Fibroblast of villous mesenchyme (primary cell): ENCODE results near the genes SLC25A15 and KBTBD6.

DNA sequence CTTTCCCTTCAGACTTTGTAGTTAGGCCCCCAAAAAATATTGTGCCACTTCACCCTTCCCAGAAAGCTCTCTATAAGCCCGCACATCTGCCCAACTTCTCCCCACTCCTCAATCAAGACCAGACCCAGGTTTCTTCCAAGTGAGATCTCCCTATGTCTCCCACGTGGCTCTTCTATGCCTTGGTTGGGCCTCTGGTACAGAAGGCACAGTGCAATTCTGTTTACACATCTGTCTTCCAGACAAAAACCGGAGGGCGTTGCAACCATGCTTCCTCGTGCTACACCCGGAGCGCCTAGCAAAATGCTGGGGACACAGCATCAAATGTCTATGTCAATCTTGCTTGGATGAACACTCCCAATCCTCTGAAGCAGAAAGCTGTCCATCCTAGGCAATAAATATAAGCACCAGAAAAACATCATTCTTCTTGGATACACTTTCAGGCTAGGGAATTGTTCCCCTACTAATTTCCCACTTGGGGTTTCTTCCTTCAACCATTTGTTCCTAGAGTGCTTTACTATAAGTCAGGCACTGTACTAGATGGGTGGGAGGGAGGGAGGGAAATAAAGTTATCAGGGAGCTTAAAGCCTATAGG is 59.4 kb downstream of the FOXO1 start:
- CAGE, long polyA plus RNA = no peak

GRCh38 chr13:40610361-40610906 is 56.0 kb downstream of the FOXO1 start:
- CAGE, long polyA plus RNA = no peak

DNA sequence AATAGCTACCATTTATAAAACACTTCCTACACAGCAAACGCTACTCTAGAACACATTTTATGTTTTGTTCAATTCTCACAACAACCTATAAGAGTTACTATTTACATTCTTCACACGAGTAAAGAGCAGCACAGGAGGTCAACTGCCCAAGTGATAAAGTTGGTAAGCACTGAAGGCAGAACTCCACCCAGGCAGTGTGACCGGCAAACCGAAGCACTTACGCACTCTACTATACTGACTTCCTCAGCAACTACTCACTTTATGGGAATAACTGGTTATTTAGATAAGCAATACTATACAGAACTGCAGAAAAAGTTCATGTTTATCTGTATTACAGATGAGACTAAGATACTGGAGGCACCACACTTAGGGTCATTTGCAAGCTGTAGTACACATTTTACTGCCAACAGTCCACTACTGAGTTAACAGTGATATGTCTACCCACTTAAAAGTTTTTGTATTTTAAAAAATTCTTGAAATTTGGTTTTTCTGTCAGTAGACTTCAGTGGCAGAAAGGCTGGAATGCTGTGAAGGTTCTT is 28.8 kb downstream of the FOXO1 start:
- CAGE, long polyA plus RNA = no peak

DNA sequence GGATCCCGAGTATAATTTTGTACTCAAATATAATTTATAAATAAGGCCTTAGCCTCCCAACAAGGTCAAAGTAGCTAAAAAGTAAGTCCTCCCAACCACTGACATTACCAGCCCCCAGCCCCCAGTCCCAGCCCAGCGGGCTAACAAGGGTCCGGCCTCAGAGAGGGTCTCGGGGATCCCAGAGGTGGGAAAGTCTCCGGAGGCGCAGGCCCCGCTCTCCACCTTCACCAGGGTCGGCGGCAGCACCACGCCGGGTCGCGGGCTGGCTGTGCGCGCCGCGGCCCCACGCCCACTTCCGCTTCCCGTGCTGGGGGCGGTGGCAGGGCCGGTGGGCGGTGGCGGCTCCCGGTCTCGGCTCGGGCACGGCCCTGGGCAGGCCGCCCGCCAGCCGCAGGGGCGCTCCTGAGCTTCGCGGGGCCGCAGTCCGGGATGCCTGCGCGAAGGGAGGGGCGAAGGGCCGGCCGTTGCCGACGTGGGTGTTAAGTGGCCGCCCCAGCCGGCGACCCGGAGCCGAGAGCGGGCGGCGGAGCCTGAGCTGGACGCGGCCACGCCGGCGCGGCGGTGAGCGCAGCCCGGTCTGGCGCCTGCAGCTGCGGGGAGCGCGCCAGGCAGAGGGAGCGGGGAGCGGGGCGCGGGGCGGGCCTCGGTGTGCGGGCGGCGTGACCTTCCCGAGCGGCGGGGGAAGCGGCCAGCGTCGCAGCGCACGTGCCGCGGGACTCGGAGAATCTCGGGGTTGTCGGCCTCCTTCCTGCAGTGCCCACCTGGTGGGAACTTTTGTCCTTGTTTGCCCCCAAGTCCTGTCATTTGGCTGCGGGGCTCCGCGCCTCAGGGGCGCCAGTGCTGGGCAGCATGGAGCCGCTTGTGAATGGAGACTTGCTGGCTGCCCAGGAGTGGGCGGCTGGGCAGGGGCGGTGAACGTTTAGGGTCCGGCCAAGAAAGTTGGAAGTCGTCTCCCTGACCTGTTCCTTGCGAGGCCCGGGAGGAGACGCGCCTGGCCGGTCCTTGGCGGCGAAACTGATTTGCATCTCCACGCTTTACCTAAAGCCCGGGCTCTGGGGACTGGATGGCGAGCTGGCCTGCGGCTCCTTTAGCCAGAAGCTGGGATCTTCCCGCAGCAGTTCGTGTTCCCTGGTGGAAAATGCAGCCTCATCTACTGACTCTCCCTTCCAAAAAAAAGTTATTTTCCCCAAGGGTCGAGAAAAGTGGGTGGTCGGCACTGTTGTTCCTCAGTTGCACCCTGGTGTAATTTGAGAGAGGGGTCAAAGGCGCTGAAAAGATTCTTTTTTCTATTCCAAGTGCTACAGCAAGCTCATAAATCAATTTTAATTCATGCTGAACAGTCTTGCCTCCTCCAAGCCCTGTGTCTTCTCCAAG is at the start of gene SLC25A15:
SLC25A15 (plus strand) TSS at position 509 of the 1,374 bp plus-strand sequence.
- CAGE, long polyA plus RNA = no peak

DNA sequence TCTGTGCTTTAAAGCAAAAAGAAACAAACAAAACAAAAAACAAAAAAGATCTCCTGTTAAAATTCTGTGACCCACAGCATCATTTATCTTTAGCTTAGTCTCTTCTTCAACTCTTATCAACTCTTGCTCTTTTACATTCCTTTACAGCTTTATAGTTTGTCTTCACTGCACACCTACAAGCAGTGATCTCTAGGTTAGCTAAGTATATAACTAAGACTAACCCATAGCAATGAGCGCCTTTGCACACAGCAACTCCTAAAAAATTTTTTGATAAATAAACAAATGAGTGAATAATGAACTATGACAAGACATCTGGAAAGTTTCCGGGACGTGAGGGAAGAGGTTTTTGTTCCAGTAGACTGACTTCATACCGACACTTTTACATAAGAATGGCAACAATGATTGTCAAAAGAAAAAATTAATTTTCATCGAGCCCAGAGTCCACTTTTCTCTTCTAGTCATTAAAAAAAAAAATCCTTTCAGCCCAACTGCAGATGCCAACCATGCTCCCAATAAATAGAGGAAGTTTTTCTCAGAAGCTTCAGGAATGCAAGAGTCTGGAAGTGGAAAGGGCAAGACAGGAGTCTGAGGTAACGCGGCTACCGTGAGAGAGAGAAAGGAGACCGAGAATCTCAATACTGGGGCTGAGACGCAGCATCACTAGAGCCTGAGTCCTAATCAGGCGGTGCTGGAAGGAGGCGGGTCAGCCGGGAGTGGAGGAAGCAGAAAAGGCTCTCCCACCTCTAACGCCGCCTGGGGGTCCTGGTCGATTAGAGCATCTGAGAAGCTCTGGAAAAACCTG is 98.2 kb downstream of the ELF1 start:
- CAGE, long polyA plus RNA = no peak

GRCh38 chr13:40933378-40934077 is 85.6 kb downstream of the ELF1 start:
- CAGE, long polyA plus RNA = no peak

- CAGE, long polyA plus RNA = no peak
Measured at GRCh38 chr13:40969599-40970057, 49.5 kb downstream of the ELF1 start.

- CAGE, long polyA plus RNA = no peak
Measured at GRCh38 chr13:40980562-40980939, 38.6 kb downstream of the ELF1 start.

DNA sequence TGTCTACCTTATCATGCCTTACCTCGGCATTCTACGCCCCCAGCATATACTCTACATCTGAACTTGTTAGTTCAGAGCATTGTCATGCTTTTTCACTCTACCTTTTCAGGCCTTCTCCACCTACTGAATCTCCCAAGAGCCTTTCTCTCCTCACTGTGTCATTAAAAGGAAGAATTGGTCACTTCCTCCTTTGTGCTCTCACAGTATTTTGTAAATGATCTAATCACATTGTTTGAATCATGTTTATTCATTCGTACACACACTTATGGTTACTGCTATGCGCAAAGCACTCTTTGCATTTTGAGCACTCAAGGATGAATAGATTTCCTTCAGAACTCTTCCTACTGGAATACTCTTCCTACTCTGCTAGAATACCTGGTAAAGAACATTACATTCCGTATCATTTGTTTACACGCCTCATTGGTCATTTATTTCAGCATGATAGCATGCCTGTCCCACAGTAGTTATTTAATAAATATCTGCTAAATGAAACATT is 15.8 kb upstream of the ELF1 start:
- CAGE, long polyA plus RNA = no peak

GRCh38 chr13:41058733-41059510 is 2.4 kb upstream of the WBP4 start:
- CAGE, long polyA plus RNA = no peak

DNA sequence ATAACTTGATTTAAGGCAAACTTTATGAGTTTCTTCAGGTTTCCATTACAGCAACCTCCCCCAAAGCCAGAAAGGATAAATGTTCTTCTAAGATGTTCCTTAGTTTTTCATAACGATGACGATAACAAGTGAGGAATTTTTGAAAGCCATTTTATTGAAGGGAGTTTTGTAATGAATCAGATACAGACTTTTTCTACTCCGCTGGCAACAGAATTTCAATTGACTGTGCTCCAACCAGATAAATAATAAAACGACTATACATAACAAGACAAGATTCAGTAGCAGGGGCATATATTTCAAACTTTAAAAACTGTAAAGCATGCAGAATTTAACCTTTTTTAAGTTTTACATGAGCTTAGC is 934 bp downstream of the WBP4 start:
- CAGE, long polyA plus RNA = no peak

- CAGE, long polyA plus RNA = no peak
Measured at GRCh38 chr13:41131992-41133226, at the start of gene KBTBD6. Gene KBTBD6, minus strand, starts transcription at chr13:41132802.

GRCh38 chr13:41463890-41464186 is 6.5 kb downstream of the RGCC start:
- CAGE, long polyA plus RNA = no peak

- CAGE, long polyA plus RNA = no peak
Measured at GRCh38 chr13:41465528-41466427, 8.4 kb downstream of the RGCC start.

GRCh38 chr13:41503273-41503813 is 46.0 kb downstream of the RGCC start:
- CAGE, long polyA plus RNA = no peak

GRCh38 chr13:41547063-41548012 is 90.0 kb downstream of the RGCC start:
- CAGE, long polyA plus RNA = no peak

GRCh38 chr13:41645212-41645875 is 188.0 kb downstream of the RGCC start:
- CAGE, long polyA plus RNA = no peak

DNA sequence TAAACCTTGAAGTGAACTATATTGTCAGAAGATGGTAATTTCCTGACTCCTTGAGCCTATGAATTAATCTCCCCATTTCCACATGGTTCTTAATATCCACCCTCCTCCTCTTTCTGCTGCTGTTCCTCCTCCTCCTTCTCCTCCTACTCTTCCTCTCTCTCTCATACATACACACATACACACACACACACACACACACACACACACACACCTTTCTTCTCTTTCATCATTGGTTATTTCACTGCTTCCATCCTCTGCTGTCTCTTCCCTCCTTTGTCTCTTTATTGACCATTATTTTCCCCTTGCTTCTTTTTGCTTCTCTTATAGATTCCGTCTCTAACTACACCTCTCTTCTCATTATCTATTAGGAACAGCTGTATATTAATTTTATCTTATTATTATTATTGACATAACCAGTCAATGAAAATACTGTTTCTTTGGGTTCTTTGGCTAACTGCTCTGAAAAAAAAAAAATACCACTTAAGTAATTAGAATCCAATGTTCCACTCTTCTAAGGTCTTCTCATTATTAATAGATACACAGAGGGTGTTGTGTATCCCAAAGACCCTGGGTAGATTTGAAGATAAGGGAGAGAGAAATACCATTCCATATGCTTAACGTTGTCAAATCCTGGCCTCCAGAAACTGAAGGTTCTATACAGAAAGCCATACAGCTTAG is 81.6 kb downstream of the VWA8 start:
- CAGE, long polyA plus RNA = no peak

DNA sequence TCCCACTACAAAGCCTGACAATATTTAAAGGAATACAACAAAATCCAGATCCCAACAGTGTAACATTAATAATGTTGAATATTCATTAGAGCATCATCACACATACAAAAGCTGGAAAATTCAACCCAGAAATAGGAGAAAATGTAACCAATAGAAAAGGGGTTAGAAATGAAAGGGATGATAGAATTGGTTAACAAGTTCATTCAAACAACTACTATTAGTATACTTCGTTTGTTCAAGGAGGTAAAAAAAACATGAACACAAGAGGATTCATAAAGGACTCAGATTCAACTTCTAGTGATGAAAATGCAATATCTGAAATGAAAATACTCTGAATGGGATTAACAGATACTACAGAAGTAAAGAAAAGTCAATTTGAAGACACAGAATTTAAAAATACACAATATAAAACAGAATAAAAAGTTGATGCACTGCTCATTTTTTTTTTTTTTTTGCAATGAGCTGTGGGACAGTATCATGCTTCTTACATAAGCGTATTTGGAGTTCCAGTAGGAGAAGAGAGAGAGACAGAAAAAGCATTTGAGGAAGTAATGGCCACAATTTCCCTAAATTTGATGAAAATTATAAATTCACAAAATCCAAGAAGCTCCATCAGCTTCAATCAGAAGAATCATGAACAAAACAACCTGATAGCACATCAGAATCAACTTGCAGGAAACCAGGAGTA is 39.0 kb downstream of the DGKH start:
- CAGE, long polyA plus RNA = no peak

- CAGE, long polyA plus RNA = no peak
Measured at GRCh38 chr13:42308221-42308699, 36.3 kb downstream of the AKAP11 start.